Left lung (tissue), 1 donor: ENCODE measurements around a stretch of chr1.

DNA sequence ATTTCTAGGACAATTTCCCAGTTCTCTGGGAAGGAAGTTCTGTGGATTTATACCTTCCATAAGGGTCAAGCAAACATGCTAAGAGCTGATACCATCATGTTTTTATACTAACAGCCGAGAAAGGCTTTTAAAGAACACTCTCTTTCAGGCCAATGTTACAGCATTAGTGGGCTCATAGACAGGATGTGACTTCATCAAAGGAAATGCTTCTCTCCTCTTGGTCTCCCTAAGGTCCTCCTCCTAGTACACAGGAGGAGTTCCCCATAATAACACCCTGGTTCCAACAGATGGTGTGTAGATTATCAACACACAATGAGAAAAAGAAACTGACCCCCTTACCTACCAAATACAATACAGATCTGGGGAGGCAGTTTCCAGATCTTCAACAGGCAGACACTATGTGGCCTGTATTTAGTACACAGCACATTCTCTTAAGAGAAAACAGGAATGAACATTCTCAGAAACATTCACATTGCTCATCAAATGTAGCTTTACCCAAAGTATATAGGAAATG, 26.7 kb upstream of the GLIS1 start:
- PRO-cap, result no peak

GRCh38 chr1:53944870-53945247, 640 bp downstream of the IFT25 start:
- PRO-cap, result no peak

GRCh38 chr1:54051640-54053053, 857 bp downstream of the TMEM59 start:
- PRO-cap, result unidirectional peak, minus-strand start at chr1:54052529

DNA sequence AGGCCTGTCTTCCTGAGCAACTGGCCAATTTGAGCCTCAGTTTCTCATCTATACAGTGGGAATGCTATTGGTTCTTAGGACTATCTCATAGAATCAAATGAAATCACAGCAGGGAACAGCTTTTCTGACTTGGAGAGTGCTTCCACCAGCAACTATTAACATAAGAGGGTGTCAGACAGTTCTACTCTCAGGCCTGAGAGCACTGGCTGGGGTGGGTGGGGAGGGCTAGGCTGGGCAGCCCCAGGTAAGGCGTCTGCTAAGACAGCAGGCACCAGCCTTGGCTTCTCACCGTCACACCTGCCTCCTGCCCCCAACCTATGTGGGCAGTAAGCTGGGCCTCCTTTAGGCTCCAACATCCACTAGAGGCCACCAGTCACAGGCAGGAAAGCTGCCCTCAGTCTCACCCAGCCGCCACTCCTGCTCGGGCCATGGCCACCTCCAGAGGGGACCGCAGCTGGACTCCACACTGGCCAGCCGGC, 74.3 kb downstream of the MRPL37 start:
- PRO-cap, result no peak

GRCh38 chr1:54278268-54278513, 78.2 kb downstream of the MRPL37 start:
- PRO-cap, result no peak

DNA sequence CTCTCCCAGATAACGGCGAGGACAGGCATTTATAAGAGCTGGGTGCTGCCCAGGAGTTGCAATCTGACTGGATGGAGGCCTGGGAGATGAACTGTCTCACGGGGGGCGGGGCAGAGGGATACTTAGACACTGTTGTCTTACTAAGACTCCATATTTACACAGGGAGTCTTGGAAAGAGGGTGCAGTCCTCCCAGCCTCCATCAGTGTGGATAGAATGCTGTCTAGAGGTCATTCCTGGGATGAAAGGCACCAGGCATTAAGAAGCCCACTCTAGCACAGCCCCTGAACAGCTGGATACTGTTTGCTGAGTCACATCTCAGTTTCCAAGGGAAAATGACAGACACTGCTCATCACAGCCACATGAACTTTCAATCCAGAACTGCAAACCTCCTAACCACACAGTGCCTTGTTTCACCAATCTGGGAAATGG, 162.9 kb downstream of the MRPL37 start:
- PRO-cap, result no peak

GRCh38 chr1:54364797-54365469, 165.0 kb downstream of the MRPL37 start:
- PRO-cap, result no peak

- PRO-cap, result unidirectional peak, minus-strand start at chr1:54489408; unidirectional peak, minus-strand start at chr1:54489504
Measured at GRCh38 chr1:54489097-54489797, 58.8 kb upstream of the ACOT11 start.

DNA sequence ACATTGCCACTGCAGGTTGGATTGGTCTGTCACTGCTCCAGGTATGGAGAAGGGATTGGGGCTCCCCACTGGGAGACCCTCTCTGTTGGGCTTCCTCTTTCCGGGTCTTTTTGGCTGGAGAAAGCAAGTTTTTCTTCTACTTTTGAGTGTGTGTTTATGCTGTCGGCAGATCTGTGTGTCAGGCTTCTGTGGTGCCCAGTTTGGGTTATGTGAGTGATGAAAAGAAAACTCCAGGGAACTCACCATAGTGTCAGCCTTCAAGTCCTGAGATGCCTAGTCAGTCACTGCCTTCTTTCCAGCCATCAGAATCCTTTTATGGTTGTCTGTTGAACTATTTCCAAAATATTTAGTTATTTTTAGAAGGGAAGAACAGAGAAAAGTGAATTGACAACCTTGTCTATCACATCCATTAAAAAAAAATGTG, 4.7 kb downstream of the MROH7 start:
- PRO-cap, result no peak

GRCh38 chr1:54668687-54668944, 27.0 kb downstream of the MROH7 start:
- PRO-cap, result no peak

DNA sequence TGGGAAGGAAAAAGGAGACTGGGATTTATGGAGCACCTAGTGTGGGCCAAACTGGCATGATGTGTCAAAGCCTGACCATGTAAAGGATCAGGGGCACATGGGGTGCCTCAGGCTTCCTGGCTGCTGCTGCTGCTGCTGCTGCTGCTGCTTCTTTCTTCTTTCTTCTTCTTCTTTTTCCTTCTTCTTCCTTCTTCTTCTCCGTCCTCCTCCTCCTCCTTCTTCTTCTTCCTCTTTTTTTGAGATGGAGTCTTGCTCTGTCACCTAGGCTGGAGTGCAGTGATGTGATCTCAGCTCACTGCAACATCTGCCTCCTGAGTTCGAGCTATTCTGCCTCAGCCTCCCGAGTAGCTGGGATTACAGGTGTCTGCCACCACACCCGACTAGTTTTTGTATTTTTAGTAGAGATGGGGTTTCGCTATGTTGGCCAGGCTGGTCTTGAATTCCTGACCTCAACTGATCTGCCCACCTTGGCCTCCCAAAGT, 10.4 kb downstream of the TTC22 start:
- PRO-cap, result no peak

GRCh38 chr1:54807062-54807730, 1.3 kb downstream of the LEXM start:
- PRO-cap, result no peak

DNA sequence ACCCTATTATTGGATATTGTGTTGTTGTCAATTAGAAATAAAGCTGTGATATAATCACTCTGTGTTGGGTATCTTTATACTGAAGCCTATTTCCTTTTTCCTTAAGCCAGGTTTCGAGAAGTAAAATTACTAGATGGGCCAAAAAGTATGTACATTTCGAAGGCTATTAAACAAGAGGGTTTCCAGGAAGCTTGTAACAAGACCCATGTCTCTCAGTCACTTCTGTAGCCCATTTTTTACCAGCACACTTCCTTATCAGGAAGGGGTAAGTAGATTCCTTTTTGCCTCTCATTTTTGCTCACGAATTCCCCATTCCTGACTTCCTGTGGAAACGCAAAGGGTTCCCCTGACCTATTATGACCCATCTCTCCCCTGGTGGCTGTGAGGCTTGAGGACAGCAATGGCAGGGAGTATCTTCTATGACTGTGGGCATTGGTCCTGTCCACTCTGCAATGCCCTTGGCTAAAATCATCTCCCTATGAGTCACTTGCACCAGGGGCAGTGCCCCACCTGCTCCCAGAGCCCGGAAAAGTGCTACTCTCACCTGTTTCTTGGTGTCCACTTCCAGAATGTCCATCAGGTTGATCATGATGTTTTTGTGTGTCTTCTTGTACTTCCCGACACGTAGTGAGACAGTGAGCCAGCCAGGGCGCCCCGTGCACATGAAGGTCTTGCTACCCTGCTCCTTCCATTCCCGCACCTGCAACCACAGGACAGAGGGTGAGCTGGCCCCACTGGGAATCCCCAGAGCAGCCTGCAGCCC, 3.7 kb downstream of the DHCR24 start:
- PRO-cap, result no peak

DNA sequence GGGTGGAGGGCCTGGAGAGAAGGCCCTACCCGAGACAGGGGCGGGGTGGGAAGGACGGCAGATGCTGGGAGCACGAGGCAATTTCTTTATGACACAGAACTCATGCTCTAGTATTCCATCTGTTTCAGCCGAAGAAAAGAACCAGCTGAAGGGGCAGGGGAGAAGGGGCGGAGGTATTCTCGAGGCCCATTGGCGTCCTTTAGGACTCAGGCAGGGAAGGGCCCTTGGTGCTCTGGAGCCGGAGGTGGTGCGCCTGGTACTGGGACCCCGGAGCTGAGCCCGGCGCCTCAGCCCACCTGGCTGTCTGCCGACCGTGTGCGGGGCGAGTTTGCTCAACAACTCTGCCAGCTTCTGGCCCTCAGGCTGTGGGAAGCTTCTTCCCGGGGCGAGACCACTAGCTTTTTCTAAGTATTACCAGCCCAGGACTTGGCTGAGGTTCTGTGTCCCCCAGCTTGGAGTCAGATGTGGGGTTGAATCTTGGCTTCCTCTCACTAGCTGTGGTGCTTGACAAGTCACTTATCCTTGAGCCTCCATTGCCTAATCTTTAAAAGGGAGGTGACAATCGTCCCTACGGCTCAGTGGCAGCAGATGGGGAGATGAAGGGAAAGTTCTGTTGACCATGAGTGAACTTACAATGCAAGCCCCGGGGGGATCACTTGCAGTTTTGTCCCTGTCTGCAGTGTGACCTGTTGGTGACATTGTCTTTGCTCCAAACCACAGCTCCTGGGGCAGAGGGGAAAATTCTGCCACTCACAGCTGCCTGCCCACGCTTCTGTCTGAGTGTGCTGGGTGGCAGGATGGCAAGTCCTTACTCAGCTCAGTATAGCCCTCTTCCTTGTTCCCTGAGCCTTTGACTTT, 1.4 kb downstream of the PCSK9 start:
- PRO-cap, result bidirectional peak, plus-strand start at position 590 of the sequence, minus-strand start at position 464 of the sequence

DNA sequence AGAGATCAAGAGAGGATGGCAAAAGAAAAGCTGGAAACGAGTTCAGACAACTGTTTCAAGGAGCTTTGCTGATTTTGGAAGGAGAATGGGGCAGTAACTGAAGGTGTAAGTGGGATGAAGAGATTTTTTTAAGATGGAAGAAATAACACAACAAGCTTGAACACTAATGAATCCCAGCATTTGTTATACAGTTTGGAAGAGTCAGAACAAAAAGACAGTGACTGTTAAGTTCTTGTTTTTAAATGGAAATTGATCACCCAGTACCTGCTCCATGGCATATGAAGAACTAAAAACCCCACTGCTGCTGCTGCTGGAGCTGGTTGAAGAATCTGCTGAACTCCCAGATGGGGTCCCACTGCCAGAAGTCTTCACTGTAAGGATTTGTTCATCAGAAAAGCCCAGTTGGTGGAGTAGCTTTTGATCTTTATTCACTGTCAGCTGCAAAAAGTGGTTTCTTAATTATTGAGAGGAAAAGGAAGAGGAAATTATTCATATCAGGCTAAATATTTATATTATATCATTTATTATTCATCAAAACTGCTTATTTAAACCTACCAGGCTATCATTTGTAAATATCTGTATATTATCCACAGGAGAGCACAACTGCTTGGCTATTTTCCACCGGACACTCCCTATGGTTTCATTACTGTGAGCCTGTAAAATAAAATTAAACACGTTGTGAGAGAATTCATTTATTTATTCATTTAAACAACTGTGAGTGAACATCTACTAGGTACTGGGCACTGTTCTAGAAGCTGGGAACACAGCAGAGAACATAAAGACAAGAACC, 77.7 kb downstream of the USP24 start:
- PRO-cap, result no peak

GRCh38 chr1:55152743-55153632, 62.2 kb downstream of the USP24 start:
- PRO-cap, result no peak

DNA sequence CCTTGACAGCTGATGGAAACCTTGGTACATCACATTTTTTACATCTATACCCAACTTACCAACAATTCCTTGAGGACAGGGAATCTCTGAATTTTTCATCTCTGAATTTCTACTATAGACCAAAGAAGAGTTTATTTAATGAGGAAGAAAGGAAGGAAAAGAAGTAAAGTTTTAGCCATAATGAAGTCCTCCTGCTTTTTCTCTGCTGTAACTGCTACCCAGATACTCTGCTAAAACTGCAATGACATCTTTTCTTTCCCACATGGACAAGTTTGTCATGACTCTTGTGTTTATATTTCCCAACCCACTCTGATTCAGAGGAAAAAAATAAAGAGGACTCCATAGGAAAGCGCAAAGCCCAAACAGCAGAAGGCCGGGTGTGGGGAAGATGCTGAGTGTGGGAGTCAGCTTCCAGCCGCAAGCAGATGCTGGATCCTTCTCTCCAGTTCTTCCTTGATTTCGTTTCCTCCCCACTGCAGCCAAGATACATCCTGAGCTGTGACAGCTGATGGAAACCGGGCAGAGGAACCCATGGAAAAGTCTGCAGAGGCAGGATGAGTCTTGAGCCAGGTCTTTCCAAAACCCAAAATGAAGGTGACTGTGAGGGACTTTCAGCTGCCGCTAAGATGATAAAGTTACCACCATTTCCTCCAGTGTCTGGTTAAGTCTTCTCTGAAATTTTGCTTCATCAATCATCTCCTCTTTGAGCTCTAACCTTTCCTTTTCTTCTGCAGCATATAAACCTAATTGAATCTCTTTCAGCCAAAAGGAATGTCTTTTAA, 498.2 kb downstream of the PLPP3 start:
- PRO-cap, result no peak

DNA sequence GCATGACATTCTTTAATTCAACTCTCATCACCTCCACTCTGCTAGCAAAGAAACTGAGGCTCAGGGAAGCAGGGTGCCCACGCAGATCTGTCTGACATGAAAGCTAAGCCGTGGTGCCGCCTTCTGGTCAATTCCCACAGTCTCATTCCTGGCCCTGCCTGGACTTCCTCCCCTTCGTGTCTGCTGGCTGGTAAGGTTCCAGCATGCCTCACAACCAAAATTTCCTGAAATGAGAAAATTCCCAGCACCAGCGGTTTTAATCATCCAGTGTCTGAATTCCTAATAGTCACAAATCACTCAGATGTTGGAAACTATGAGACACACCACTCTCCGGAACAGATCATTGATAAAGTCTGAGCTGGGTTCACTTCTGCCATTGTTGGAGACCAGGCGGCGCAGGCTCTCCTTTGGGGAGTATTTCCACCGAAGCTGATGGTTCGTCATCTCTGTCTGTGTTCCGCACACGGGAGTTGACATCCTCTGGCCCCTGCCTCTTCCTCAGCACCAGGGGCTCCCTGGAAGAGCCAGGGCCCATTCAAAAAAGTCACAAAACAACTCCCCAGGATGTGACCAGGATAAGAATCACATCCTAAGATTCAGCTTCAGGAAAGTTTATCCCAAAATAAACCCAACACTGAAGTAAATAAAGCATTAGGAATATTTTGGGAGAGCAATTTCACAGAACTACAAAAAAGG, 167.7 kb downstream of the PLPP3 start:
- PRO-cap, result no peak

- PRO-cap, result no peak
Measured at GRCh38 chr1:56450173-56450739, 129.1 kb downstream of the PLPP3 start.

DNA sequence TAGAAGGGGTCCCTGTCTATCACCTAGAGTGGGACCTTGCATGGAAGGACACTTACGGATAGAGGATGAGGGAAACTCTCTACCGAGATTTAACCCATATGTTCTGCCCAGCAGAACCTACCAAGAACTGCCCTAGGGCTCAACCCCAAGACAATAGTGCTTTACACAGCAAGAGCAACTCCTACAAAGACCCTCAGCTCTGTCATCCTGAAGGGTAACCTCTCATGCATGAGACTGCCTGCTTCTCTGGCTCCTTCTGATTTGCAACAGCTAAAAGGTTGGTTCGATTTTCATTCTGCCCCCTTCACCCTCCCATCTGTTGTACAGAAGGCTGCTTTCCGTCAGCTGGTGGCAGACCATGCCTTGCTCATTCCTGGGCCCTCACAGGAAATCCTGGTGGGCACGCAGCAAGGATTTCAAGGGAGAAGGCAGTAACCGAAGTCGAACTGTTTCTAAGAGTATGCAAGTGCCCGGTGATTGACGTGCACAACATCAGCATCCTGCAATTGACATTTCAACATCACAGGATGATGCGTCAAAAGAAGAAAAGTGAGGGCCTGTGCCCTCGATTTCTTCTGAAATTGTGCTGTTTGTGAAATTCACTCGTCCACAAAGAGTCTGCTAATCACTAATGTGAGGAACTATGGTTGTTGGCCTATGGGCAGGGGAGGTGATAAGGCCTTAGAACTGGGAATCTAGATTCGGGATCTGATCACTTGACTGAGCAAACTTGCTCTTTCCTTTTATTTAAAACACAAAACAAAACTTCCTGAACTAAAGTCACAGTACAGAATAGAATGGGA, 83.9 kb downstream of the PLPP3 start:
- PRO-cap, result no peak